ENCODE measurements around a stretch of chr16.

GRCh38 chr16:861758-862105 lies 61.2 kb upstream of the GNG13 start:
- RRBS: no CpG with 5 or more reads among the region's 16 CpGs

GRCh38 chr16:886713-887205 lies 84.0 kb downstream of the LMF1 start:
- RRBS: 74% methylated on average over 5 of the region's 24 CpGs

DNA sequence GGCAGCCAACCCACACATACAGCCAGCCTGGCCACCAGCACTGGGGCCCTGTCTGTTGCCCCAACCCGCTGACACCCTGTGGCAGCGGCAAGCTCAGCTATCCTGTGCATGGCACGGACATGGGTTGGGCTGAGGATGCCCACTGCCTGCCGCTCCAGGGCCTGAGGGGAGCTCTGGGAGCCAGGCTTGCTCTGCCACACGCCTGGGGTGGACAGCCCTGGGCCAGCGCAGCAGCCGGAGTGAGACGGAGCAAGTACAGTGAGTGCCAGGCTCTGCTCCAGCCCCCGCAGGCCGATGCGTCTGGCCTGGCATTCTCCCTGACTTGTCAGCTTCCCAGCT lies 68.8 kb downstream of the LMF1 start:
- RRBS: no CpG with 5 or more reads among the region's 11 CpGs

GRCh38 chr16:1073227-1074103 lies 918 bp downstream of the SSTR5 start:
- RRBS: 70% methylated on average over 5 of the region's 32 CpGs

DNA sequence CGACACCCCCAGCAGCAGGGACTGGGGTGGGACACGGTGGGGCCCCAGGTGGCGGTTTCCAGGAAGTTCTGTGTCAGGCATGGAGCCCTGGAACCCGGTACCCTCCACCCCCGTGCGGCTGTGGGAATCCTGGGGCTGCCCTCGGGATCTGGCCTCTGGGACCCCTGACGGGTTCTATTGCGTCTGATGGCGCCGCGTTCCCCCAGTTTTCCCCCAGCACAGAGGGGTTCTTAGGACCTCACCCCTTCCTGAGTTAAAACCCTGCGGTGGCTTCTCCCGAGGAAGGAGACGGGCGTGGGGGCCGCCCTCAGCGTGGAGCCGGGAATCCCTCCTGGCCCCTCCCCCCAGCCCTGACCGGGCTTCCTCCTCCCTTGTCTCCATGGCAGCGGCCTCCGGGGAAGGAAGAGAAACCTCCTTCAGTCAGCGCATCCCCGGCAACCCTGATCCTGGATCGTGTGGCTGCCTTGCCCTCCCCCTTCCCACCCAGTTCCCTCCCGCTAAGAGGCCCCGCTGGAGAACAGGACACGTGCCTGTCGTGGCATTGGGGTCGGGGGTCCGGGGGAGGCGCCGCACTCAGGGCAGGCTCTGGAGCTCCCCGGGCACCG lies 30.3 kb downstream of the CACNA1H start:
- RRBS: 73% methylated on average over 12 of the region's 35 CpGs

- RRBS: no CpG with 5 or more reads among the region's 49 CpGs
Measured at GRCh38 chr16:1200011-1201011, 24.8 kb downstream of the TPSG1 start.

GRCh38 chr16:1203778-1204419 lies 21.2 kb downstream of the TPSG1 start:
- RRBS: 93% methylated on average over 16 of the region's 33 CpGs

- RRBS: 81% methylated on average over 8 of the region's 25 CpGs
Measured at GRCh38 chr16:1210794-1211270, 14.2 kb downstream of the TPSG1 start.

GRCh38 chr16:1212654-1213182 lies 12.3 kb downstream of the TPSG1 start:
- RRBS: 95% methylated on average over 16 of the region's 37 CpGs

- RRBS: 88% methylated on average over 15 of the region's 50 CpGs
Measured at GRCh38 chr16:1220801-1221645, 4.0 kb downstream of the TPSG1 start.

GRCh38 chr16:1351149-1351662 lies 472 bp downstream of the TSR3 start:
- RRBS: 3% methylated on average over 14 of the region's 41 CpGs

- RRBS: 9% methylated on average over 15 of the region's 73 CpGs
Measured at GRCh38 chr16:1379512-1380124, 27.9 kb downstream of the GNPTG start.

- RRBS: 57% methylated on average over 9 of the region's 48 CpGs
Measured at GRCh38 chr16:1494071-1495237, 1.3 kb downstream of the TELO2 start.

GRCh38 chr16:1500675-1501035 lies 7.5 kb downstream of the TELO2 start:
- RRBS: 97% methylated on average over 12 of the region's 22 CpGs

GRCh38 chr16:1559331-1559923 lies 26.0 kb downstream of the TMEM204 start:
- RRBS: no CpG with 5 or more reads among the region's 18 CpGs

GRCh38 chr16:1580744-1581434 lies 31.0 kb downstream of the IFT140 start:
- RRBS: no CpG with 5 or more reads among the region's 17 CpGs

DNA sequence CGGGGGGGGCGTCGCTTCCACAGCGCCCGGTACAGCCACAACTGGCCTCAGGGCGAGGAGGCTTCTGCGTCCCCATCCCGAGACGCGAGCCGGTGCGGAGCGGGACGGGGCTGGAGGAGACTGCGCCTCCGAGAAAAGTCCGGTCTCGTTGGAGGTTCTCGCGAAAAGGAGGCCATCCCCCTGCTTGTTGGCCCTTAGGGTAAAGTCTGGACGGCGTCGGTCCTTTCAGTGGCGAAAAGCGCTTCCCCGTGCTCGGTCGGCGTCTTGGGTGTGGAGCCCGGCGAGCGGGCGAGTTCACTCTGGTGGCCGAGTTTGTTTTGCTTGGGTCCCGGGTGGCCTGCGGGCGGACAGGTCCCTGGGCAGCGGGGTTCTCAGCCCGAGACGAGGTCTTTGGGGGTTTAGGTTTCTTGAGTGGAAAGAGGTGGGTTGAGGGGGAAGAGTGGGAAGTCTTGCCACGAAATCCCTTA lies 606 bp downstream of the CRAMP1 start:
- RRBS: 3% methylated on average over 27 of the region's 41 CpGs

- RRBS: no CpG with 5 or more reads among the region's 17 CpGs
Measured at GRCh38 chr16:1658611-1659347, 19.3 kb upstream of the JPT2 start.

DNA sequence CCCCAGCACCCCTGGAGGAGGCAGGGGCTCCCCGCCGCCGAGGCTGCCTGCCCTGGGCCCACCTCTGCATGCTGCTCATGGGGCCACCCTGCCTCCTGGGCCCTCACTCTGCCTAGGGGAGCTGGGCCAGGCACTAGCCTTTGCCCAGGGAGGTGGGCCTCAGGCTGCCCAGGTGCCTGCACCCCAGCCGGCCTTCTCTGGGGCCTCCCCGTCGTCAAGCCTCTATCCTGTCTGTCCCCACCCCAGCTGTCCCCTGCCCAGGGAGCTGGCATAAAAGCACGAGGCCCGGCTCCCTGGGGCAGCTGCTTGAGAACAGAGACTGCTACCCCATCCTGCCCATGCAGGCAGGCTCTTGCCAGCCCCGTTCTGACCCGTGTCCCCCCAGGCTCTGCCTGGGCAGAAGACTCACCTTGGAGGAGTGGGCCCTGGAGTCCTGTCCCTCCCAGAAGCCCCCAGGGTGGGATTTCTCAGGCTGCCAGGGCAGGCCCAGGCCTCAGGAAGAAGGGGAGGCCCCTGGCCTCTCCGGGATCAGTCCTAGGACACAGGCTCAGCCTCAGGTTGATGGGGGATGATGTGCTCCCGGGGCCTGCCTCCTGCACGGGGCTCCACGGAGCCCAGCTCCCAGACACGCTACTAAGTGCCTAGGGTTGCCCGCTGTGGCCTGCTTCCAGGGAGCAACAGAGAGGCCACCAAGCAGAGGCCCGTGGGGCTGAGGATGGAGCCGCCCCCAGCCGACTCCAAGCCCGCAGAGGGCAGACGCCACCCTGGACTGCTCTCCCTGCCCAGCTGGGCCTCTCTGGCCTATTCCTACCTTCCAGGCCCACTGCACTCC lies 2.0 kb downstream of the NME3 start:
- RRBS: 84% methylated on average over 5 of the region's 21 CpGs

- RRBS: over 99% methylated on average over 4 of the region's 18 CpGs
Measured at GRCh38 chr16:1775723-1776113, 2.8 kb upstream of the MRPS34 start.